REH cell (cell line): ENCODE results near the genes PRICKLE1 and TWF1.

- PRO-cap, result no peak
Measured at GRCh38 chr12:41332283-41332902, 144.3 kb downstream of the PDZRN4 start.

GRCh38 chr12:41567364-41567926 is 379.3 kb downstream of the PDZRN4 start:
- PRO-cap, result no peak

DNA sequence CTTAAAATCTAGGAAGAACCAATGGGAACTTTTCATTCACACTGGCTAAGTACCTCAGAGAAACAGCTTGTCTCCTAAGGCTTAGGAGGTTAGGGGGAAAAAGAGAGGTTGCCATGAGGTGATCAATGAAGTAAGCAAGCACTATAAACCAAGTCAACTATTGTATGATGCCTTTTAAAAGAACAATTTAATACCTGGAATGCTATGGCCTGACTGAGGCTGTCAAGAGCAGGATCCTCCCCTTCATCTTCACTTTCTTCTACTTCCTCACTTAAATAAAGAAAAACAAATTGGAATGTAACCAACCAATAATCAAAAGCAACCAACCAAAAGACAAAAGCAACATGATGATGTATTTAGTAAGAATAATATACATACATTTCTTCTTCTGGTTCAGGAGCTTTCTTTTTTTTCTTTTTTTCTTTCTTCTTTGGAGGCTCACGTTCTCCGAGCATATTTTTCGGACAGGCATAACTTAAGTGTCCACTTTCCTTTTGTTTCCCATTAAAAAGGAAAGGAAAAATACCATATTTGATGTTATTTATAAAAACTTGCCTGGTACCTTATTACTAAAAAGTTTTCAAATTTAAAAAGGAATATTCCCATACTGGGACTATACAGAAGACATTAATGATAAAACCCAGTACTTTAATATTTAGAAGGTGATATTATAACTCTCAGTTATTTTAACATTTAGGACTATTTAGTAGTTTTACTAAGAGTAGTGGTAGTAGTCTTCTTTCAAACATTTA is 12.2 kb downstream of the ZCRB1 start:
- PRO-cap, result no peak

DNA sequence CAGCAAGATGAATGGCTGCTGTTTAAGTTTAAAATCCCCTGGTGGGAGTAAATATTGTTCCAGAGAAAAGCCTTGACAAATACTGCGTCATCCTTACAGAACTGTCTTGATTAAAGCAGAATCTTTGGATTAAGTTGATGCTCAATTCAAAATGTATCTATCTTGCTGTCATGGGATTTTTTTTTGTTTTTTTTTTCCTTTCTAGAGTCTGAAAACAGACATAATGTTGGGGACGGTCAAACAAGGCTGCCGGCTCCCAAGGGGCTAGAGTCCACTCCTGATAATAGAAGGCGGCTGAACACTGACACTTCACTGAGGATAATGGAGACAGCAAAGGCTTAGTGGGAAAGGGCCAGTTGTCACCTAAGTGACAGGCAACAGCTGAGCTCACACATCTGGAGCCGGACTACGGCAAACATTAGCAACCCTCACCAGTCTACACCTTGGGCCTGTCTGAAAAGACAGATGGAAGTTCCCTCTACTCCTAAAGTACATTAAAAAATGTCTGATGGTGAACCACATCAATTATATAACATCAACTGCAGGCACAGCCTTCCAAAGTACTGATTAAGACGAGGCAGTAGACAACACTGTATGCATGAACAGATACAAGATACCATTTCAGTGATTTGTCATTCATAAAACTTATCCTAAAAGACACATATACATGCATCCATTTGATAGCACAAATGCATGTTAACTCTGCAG is 1.6 kb downstream of the PRICKLE1 start:
- PRO-cap, result no peak

DNA sequence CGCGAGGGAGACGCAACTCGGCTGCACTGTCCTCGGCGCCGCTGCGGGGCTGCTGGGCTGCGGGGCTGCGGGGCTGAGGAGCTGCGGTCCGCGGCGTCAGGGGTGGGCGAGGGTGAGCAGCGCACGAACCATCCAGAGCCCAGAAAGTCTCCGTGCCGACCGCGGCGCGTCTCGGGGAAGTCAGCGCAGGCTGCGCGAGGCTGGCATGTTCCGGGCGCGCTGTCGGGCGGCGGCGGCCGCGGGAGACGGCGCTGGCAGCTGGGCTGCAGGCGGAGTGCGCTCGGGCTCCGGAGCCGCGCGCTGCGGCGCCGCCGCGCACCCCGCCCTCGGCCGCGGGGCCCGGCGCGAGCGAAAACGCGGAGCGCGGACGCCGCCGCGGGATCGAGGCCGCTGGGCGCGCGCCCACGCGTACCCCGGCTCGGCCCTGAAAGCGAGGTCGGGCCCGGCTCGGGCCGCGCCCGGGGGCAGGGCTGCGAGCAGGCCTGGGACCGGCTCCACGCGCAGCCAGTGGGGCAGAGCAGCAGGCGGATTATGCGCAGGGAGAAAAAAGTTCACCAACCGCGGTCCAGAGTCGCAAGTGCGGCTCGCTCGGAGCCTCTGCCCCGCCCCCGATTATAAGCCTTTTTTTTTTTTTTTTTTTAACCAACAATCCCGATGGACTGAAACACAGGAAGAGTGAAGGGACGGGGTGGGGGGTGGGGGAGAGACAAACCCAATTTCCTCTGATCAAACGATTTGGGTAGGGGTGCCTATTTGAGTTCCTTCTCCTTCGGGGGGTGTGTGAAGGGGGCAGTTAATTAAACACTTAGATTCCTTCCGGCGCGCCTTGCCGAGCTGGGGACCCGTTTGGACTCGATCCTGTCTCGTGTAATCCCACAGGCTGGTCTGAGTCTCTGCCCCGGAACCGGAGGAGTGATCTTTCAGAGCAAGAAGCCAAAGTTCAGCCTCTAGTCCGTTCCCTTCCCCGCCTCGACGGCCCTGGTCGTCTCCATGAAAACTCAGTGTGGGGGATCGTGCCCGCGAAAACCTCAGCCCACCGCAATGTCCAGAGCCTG is at the start of gene PRICKLE1:
TSS of gene PRICKLE1 (minus strand) at position 278 of the 1,055 bp plus-strand sequence.
- PRO-cap, result no peak

DNA sequence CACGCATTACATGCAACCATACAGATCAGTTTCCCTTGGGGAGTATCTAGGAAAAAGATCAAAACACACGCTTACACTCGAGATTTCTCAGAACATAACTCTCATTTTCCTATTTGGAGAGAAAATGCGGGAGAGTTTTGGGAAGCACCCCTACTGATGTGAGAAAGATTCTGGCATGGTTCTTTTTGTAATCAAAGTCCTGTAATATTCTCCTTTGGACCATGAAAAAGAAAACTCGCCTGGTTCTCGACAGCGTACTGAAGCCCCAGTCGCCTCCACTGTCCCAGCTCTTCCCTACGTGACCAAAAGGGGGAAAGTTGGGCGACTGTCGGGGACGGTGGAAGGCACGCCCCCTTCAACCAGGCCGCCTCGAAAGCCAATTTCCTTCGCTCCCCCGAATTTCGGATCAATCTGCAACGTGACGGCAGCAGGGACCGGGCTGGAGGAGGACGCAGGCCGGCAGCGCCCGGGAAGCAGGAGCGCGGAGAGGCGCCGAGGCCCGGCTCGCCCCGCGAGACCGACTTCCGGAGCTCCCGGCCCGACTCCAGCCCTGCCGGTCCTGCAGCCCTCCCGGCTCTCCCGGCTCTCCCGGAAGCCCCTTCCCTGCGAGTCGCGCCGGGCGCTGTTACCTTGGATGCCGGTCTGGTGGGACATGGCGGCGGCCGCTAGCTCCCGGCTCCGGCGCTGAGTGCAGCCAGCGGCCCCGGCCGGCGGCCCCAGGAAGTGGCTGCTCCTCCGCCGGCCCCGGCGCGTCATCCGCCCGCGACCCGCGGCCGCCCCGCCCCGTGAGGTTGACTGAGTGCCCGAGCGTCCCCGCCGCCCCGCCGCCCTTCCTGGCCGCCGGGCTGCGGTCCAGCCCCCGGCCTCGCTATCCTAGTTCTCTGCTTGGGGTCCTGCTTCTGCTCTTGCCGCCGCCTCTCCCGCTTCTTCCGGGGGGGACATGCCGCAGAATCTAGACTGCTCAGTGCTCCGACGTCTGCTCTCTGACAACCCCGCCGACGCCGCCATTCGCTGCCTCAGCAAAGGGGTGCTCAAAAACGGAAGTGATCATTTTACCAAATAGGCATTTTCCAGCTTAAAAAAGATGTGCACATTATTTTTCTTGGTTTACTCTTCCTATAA is at the start of gene TWF1:
TSS of gene TWF1 (minus strand) at position 726 of the 1,122 bp plus-strand sequence.
- PRO-cap, result bidirectional peak, plus-strand start at position 409 of the sequence, minus-strand start at position 300 of the sequence; bidirectional peak, plus-strand start at position 794 of the sequence, minus-strand start at position 725 of the sequence; bidirectional peak, plus-strand start at position 967 of the sequence, minus-strand start at position 928 of the sequence

- PRO-cap, result no peak
Measured at GRCh38 chr12:43975841-43976384, 140.0 kb downstream of the TMEM117 start.

GRCh38 chr12:44000369-44000986 is 164.6 kb downstream of the TMEM117 start:
- PRO-cap, result no peak

GRCh38 chr12:44296455-44297007 is 460.6 kb downstream of the TMEM117 start:
- PRO-cap, result no peak

DNA sequence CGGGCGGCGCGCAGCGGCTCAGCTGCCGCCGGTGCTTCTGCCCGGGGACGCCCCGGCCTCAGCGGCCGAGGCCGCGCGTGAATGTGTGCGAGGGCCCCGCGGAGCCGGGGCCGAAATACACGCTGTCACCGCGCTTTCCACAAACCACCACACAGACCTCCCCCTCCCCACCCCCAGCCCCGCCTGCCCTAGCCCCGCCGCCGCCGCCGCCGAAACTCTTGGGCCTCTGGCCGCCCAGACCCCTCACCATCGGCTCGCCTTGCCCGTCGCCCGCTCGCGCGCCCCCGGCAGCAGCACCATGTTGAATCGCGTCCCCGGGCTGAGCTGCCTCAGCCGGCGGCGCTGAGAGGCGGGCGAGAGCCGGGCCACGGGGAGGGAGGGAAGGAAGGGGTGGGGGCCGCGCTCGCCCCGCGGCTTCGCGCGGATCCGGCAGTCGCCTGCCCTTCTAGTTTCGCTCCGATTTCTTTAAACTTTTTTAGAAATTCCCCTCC is 366 bp upstream of the ARID2 start:
- PRO-cap, result bidirectional peak, plus-strand start at position 293 of the sequence, minus-strand start at position 265 of the sequence; bidirectional peak, plus-strand start outside the sequence, minus-strand start at position 467 of the sequence

- PRO-cap, result no peak
Measured at GRCh38 chr12:45732170-45732630, 2.7 kb downstream of the ARID2 start.

DNA sequence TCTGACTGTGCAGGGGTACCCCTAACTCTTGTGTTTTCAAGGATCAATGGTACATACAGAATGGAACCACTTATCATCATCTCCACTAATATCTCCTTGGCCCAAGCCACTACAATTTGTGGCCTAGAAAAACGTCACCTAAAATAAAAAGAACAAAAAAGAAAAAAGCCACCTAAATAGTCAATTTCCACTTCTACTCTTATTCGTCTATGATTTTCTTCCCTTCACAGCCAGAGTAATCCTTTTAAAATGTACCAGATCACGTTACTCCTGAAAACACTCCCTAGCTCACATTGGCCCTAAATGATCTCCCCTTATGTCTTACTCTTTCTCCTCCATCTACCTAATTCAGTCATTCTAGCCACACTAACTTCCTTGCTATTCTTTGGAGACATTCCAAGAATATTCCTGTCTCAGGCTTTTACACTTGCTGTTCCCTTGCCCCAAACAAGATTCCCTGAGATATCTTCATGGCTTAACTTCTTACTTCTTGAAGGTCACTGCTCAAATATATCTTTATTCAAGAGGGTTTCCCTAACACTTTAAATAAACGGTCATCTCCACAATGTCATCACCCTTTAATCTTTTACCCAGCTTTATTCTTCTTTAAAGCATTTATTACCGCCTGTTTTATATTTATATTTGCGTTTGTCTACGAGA is 48.0 kb downstream of the SCAF11 start:
- PRO-cap, result no peak

GRCh38 chr12:46125028-46125590 is 134.7 kb upstream of the SCAF11 start:
- PRO-cap, result no peak

DNA sequence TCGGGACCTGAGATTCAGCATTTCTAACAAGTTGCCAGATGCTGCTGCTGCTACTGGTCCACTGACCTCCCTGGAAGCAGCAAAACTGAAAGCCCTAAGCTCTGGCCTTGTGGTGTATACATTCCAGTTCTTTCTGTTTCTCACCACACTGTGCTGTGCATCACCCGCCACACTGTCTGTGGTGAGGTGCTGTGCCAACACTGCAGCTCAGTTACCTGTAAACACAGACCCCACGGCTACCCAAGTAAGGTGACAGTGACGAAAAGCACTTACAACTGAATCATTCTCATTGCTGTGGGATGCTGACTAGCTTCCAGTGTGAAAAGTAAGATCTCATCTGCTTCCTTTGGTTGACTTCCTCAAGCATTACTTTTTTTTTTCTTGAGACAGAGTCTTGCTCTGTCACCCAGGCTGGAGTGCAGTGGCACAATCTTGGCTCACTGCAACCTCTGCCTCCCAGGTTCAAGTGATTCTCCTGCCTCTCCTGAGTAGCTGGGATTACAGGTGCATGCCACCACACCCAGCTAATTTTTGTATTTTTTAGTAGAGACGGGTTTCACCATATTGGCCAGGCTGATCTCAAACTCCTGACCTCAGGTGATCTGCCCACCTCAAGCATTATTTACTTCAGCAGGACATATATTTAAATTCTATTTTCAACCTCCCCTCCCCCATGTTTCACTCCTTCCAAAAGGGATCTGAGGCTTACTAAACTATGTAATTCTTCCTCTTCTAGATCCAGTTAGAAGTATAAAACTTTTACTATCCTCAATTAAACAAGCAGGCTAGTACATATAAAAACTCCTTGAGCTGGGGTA is 53.6 kb downstream of the SLC38A1 start:
- PRO-cap, result no peak

GRCh38 chr12:46269278-46269563 is 378 bp upstream of the SLC38A1 start:
- PRO-cap, result no peak

GRCh38 chr12:46371201-46371422 is 1.5 kb downstream of the SLC38A2 start:
- PRO-cap, result bidirectional peak, plus-strand start at chr12:46371540, minus-strand start at chr12:46371389

DNA sequence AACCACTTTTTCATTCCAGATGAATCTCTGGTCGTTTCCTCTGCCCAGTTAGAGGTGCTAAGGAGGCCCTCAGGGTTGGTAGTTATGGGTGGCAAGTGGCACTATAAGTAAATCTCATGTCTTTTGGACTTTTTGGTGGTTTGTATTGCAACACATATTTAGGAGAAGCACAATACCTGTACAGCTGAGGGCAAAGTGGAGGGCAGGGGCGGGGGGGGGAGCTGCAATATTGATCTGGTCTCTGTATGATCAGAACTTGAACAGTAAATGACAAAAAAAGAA is 1.9 kb upstream of the SLC38A2 start:
- PRO-cap, result no peak

- PRO-cap, result bidirectional peak, plus-strand start at chr12:46383681, minus-strand start at chr12:46383227; bidirectional peak, plus-strand start at chr12:46384023, minus-strand start at chr12:46384024
Measured at GRCh38 chr12:46383643-46384116, 11.1 kb upstream of the SLC38A2 start.

DNA sequence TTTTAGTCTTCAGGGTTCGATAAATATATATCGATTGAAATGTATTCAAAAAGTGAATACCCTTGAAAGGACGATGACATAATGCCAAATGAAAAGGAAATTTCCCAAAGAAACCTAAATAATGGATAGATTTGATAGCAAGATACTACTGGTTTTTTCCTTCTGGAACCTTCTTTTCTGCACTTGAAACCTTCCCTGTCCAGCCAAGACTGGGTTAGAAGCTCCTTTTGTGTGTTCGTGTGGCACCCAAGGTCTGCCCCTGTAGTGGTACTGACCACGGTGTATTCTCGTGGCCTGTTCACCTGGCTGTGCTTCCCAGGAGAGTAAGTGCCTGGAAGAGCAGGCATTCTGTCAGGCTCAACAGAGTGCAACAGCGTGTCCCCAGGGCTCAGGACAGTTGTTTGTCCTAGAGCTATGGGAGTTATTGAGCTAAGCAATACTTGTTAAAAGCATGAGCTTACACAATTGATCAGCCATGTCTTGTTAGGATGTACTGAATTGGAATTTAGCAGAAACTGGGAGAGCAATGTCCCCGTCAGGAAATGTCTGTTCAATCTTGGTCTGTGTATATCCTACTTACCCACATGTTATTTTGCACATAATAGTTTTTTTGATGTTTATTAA is 12.8 kb upstream of the SLC38A2 start:
- PRO-cap, result no peak

- PRO-cap, result no peak
Measured at GRCh38 chr12:46388974-46389753, 16.6 kb upstream of the SLC38A2 start.